Cardiac septum (tissue), 1 donor: ENCODE measurements around a stretch of chr22.

DNA sequence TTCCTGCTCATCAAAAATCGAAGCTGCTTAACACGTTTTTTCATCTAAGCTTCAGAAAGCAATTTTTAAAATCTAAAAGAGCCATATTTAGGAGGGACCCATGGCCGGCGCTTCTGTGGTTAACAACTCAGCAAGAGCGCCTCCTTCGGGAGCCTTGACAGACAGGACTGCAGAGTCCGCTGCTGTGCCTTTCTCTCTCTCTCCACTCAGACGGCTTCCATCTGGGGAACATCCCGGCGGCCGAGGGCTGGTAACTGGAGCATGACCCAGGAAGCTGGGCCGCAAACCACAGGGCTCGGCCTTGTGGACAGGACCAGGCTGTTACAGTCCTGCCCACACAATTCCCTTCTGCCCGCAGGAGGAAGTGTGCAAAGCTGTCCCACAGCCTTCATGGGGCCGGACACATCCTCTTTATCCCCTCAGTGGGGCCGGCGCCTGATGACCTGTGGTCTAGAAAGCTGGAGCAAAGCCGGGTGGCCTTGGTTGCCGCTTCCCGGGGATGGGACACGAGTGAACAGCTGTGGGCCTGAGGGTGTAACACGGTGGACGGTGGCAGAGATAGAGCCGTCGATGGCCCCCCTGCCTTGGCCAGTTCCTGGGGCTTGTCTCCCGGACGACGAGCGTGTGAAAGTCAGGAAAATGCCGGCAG lies 49.9 kb downstream of the FBLN1 start:
- PRO-cap: no peak

DNA sequence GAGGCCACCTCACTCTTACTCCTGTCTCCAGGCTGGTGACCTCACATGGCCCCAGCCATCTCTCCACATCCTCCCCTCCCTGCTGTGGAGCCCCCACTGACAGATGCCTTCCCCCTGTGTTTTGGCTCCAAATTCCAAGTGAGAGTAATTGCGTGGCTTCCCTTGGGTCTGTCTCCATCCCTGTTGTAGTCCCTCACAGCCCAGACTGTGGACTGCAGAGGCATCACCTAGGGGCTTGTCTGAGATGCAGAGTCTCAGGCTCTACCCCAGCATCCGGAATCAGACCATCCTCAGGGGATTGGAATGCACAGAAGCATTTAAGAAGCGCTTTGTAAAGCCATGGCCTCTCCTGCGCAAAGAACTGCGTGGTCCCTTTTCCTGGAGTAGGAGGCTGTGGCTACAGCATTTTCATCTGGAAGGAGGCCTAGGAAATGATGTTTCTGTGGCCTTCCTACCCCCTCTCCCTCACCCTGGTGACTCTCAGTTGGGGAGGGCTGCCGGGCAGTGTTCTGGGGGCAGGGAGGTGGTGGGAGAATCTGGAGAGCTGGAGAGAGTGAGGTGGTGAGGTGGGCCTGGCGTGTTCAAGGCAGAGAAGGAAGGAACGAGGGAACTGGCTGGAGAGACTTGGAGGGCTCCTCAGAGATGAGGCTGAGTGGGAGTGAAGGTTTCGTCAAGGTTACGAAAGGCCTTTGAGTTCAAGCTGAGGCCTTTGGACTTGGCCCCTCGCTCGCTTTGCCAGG lies 91.2 kb downstream of the ATXN10 start:
- PRO-cap: no peak

DNA sequence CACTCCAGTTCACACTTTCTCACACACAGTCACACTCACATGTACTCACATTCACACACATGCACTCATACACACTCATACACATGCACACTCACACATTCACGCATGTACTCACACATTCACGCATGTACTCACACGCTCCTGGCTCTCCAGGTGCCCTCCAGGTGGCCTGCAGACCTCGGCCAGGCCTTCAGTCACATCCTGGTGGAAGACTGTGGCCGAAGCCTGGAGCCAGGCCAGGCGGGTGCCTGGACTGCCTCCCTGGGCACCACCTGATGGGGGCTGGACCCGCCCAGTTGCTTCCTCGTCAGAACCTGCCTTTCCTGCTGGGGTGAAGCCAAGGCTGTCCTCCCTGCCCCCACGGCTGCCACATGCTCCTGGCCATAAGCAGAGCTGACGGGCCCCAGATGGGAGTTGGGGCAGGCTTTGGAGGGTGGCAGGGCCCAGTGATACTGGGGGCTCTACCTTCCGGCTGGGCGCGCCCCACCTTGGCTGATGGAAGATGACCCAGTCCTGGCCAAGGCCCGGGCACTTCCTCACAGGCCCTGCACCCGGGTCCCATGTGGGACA lies 89.4 kb downstream of the WNT7B start:
- PRO-cap: no peak

GRCh38 chr22:45996049-45996463 lies 19.1 kb upstream of the WNT7B start:
- PRO-cap: no peak

DNA sequence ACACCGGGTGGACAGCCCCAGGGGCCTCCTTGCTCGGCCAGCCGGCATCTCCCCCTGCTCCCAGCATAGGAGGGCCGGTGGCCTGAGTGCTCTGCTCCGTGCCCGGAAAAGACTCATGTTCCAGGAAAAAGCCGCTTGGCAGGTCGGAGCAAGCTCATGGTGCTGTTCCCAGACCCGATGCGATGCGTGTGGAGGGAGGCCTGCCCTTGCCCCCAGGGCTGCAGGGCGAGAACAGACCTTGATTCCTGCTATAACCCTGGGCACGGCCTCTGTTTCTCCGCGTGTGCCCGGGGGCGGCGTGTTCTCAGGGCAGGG lies 30.4 kb upstream of the WNT7B start:
- PRO-cap: no peak

DNA sequence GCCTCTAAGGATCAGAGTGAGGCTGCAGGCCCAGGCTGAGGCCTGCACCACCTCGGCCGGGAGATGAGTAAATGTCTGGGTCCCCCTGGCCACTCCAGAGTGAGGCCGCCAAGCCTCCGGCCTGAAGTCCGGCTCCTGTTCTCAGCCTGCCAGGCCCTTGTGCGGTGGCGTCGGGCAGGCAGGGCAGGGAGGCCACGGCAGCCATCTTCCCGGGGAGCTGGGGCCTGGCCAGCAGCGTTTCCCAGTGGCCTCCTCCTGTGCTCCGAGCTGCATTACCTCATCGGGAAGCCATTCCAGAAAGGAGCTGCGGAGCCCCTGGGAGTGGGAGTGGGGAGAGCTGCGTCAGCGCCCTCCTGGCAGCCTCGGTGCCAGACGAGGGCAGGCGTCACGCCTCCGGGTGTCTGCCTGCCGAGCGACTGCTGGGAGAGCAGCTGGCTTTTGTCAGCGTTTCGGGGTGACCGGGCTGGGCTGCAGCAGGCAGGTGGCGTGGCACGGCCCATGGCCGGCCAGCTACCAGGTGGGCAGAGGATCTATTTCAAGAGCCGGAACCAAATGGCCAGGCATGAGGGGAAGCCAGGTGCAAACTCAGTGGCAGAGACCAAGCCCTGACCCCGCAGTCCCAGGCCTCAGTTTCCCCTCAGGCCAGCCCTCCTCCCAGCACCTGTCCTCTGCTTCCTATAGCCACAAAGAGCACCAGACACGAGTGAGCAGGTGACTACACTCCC lies 30.9 kb upstream of the WNT7B start:
- PRO-cap: bidirectional peak, plus-strand start at position 444 of the sequence, minus-strand start at position 274 of the sequence

- PRO-cap: no peak
Observed at GRCh38 chr22:46038455-46038978, 61.6 kb upstream of the WNT7B start.

- PRO-cap: no peak
Observed at GRCh38 chr22:46040376-46041563, 63.8 kb upstream of the WNT7B start.

DNA sequence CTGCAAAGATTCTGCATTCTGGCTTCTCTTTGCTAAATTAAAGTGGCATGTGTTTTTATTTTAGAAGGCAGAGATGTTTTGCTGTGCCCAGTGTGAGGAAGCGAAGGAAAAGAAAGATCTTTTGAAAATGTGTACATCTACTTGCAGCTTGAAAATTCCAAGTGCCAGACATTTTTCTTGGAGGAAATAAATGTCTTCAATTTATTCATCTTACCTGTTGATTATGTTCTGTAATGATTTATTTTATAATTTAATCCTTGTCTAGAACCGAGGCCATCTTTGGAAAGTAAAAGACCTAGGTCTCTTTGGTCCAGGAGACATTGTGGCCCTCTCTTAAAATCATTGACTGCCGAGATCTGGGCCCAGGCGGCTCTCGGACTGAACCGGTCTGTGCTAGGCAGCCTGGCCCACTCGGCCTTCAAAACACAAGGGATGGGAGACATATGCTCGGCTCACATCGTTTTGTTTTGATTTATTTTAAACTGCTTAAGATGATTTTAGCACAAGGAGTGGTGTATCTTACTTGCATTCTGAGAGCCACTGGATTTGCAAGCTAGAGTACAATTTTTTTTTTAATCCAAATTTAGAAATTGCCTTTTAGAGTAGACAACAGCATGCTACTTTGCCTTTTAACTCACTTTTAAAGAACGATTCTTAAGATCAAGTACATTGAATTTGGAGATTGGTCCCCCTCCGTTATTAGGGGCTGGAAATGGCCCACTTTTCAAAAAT lies 80.2 kb upstream of the WNT7B start:
- PRO-cap: bidirectional peak, plus-strand start at position 342 of the sequence, minus-strand start at position 347 of the sequence

DNA sequence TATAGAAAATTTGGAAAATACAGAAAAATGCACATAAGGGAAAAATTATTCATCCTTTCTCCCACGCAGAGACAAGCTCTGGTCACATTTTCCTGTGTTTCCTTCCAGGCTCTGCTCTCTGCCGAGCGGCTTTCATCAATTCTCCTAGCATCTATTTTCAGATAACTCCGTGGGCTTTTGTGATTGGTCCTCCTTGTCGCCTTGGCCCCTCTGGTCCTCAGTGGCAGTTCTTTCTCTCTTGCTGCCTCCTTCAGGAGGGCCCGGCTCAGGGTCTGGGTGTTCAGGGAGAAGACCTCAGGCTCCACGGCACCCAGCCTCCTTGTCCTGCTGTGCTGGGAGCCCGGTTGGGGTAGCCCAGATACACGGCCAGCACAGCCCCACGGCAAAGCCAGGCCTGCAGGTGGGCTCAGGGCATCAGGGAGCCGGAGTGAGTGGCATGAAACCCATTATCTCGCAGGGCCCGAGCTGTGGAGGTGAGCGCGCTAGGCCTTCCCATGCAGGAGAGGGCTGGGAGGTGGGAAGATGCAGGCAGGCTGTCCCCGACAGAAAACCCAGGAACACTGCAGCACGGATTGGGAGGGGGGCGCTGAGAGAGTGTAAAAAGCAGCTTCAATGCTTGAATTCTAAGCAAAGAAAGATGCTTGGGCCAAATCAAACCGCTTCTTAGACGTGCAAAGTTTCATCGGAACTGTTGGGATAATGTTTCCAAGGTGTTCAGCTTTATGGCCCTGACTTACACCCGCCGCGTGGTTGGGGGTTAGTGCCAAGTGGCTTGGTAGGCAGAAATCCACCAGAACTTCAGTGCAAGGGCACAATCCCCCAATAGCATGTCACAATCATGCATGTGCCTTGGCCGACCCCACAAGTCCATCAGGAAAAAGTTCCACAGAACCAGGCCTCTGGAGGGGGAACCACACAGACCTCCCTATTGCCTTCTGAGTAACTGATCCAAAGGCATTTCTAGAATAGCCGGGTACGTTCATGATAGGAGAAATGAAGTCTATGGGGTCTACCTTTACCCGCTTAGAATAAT lies 81.9 kb upstream of the WNT7B start:
- PRO-cap: bidirectional peak, plus-strand start at position 253 of the sequence, minus-strand start at position 118 of the sequence

GRCh38 chr22:46073983-46074856 lies 76.1 kb upstream of the PPARA start:
- PRO-cap: unidirectional peak, plus-strand start at chr22:46074152

DNA sequence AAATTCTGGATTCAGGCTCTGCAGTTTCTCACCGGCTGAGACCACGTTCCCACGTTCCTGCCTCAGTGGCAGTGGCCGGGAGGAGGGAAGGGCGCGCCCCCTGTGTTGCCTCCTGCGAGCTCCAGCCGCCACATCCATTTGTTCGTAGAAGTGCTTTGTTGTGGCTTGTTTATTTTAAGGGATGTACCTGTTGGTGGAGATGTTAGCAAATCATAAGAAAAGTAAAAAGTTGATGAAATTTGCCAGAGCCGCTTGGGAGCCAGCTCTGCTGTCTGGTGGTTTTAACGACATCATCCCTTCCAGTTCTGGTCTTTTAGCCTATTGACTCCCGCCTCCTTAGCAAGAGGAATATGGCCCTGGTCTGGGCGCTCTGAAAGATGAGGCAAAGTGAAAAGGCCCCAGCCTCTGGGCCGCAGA lies 66.6 kb upstream of the PPARA start:
- PRO-cap: no peak

- PRO-cap: no peak
Observed at GRCh38 chr22:46089534-46089892, 60.8 kb upstream of the PPARA start.

GRCh38 chr22:46096871-46097832 lies 53.2 kb upstream of the PPARA start:
- PRO-cap: no peak

DNA sequence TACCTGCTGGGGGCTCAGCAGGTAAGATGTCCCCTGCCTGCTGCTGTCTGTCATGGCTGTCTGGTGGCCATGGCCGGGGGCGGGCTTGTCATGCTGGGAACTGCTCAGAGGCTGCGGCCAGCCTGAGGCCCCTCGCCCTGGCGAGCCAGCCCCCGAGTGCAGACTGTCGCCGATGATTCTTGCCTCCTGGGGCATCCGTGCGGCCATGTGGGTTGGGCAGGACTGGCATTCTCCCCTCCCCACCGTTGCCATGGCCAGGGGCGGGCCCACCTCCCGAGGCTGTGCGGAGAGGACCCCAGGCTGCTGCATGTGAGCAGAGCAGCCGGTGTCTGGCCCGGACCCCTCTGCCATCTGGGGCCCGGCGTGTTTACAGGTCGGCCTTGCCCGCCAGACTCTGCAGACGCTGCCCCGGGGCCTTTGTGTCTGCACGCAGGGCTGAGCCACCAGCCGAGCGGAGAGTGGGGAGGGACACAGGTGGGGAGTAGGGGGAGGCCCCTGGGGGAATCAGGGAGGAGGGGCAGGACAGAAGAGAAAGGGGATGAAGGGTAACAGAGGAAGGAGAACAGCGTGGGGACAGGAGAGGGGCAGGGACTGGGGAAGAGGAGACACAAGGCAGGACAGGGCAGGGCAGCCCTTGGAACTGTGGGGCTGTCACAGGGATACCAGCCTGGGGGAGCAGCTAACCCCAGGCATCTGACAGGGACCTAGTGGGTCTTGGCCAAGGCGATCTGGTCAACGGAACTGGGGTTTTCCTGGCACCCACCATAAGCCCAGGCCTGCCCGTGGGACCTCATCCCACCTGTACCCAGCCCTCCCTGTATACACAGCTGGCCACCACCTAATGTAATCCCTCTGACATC lies 51.1 kb upstream of the PPARA start:
- PRO-cap: no peak

- PRO-cap: no peak
Observed at GRCh38 chr22:46126076-46126290, 24.3 kb upstream of the PPARA start.

DNA sequence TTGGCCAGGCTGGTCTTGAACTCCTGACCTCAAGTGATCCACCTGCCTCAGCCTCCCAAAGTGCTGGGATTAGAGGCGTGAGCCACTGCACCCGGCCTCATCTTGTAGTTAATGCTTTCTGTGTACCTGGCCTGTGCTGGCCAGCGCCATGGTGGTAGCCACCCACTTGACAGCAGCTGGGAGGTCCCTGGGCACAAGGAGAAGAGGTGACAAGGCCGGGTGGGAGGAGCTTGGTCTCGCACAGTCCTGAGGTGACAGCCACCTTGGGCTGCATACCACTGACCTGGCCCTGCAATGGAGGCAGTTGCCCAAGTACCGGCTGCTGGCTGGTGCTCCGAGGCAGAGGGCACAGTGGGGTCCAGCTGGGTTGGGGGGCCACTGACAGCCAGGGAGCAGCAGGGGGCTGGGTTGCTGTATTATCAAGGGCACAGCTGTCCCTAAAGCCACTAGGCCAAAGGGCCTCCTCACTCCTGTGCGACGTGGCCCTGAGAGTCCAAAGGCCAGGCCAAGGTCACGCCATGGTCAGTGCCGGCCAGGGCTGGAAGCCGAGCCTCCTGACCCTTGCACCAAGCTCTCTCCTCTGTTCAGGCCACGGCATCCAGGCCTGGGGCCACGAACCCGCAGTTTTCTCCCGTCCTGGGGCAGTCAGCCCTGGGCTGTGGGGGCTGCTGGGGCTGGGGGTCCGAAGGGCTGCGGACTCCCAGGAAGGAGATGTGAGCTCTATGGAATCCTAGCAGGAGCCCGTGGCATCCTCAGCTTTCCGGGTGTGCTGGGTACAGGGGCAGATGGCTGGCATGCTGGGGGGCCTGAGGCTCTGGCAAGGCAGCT lies 17.6 kb upstream of the PPARA start:
- PRO-cap: no peak

DNA sequence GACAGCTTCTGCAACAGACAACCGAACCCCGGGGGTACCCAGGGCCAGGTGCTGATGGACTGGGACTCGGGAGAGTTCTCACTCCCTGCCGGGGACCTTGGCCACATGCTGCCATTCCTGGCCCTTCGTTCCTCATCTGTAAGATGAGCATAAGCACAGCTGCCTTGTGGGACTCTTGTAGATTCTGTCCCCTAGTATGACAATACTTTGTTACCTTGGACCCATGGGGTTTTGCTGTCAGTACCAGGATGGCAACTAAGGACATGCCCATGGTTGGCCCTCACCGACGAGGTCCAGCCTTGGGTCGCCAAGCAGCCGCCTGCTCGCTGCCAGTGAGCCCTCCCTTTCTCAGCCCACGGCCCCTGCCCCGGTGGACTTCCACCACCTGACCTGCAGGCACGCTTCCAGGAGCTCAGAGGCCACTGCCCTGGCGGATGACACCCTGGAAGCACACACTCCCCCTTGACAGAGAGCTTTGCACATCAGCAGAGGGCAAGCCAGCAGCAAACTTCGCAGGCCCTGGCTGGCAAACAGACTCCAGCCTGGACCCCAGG lies 3.0 kb upstream of the PPARA start:
- PRO-cap: no peak

DNA sequence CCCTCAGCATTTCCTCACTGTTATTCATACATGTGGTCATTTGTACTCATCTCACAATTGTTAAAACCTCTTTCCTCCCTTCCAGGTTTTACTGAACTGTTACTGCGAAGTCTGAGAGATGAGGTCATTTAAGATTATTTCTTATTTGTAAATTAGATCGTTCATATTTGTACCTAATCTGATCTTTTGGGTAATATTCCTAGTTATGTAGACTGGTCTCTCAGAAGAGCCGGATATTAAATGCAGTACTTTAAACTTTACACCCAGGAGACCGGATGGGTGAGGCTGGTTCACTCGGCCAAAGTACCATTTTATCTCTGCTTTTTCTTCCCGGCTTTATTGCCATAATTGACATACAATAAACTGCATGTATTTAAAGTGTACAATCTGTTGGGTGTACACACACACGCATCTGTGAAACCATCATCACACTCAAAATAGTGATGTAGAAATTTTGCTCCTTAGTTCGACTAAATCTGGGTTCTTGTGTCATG lies 47.0 kb downstream of the CDPF1 start:
- PRO-cap: no peak

DNA sequence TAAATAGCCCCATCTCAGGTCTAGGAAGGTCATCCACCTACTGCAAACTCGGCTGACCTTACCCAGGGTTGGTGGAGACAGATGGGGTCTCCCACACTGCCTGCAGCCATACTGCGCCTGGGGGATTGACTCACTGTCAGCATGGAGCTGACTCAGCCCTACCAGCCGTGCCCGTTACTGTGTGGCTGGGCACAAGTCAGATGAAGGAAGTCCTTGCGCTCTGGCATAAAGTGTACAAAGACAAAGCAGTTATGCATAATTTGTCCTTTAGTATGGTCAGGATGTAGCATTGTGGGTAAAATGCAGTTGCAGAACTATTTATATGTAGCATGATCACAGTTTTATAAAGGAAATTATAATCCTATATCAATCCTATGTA lies 16.7 kb downstream of the CDPF1 start:
- PRO-cap: no peak